ENCODE measurements around the genes ZNF716, ZNF727 and ZNF735.

GRCh38 chr7:56029074-56029523 is 22.1 kb downstream of the PSPH start:
- PRO-cap = no peak

DNA sequence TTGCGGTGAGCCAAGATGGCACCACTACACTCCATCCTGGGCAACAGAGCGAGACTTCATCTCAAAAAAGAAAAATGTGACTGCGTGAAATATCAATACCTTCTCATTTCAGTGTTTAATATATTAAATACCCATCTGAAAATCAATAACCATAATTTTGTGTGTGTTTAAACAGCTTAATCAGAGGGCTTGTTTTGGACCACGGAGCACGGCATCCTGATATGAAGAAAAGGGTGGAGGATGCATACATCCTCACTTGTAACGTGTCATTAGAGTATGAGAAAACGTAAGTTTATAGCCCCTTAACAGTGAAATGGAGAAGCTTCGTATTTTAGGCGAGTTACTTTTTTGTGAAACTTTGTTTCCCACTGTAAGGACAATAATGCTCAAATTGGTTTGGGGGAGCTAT is 6.3 kb downstream of the CCT6A start:
- PRO-cap = no peak

DNA sequence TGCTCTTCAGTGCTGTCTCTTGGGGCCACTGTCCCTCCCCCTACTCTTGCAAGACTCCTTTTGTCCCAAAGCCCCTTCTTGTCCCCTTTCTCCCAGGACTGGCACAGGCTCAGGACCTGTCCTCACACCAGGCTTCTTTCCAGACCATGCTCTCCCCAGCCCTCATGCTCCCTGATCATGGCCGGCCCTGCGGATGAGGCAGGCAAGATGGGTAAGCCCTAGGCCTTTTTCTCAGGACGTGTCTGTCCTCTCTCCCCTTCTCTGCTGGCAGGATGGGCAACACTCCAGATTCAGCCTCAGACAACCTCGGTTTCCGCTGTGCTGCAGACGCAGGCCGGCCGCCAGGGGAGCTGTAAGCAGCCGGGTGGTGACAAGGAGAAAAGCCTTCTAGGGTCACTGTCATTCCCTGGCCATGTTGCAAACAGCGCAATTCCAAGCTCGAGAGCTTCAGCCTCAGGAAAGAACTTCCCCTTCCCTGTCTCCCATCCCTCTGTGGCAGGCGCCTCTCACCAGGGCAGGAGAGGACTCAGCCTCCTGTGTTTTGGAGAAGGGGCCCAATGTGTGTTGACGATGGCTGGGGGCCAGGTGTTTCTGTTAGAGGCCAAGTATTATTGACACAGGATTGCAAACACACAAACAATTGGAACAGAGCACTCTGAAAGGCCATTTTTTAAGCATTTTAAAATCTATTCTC is 13.3 kb downstream of the PHKG1 start:
- PRO-cap = no peak

GRCh38 chr7:56084509-56084985 is 8.2 kb downstream of the PHKG1 start:
- PRO-cap = no peak

DNA sequence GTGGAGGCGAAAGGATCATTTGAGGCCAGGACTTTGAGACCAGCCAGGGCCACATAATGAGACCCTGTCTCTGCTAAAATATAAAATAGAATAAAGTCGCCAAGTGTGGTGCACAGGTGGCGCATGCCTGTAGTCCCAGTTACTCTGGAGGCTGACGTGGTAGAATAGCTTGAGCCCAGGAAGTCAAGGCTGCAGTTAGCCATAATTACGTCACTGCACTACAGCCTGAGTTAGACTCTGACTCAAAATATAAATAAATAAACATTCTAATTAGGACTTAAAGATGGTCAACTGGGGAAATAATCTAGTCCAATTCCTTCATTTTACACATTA is 771 bp downstream of the CHCHD2 start:
- PRO-cap = no peak

DNA sequence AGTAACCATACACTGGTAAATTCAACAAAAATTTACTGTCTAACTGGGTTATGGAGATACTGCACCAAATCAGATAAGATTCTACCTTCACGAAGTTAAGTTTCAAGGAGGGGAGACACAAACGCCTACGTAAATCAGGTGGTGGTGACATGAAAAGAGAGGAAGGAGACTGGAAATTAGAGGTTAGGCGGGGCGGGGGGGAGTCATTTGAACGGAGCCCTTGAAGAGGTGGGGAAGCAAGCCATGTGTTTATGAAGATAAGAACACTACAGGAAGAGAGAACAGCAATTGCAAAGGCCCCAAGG is 781 bp upstream of the CHCHD2 start:
- PRO-cap = no peak

- PRO-cap = no peak
Observed at GRCh38 chr7:56164546-56164864, 48.3 kb upstream of the NUPR2 start.

DNA sequence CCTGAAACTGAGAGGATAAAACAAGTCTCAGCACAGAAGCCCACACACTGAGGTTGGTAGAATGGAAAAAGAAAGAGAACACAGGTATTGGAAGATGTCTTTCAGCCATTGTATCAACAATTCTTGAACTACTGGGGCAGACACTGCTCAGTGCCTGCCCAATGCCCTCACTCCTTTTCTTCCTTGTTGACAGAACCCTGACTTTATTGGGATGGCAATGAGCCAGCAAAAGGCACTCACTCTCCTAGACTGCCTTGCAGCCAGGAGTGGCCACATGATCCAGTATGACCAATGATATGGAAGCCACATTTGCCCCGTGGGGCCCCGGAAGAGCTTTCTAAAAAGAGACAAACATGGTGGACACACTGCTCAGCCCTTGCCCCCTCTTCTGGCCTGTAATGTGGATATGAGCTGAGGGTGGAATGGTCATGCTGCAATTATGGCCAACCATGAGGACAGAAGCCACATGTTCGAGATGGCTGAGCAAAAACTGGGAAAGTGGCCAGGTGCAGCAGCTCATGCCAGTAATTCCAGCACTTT is 88.5 kb upstream of the ZNF716 start:
- PRO-cap = no peak

DNA sequence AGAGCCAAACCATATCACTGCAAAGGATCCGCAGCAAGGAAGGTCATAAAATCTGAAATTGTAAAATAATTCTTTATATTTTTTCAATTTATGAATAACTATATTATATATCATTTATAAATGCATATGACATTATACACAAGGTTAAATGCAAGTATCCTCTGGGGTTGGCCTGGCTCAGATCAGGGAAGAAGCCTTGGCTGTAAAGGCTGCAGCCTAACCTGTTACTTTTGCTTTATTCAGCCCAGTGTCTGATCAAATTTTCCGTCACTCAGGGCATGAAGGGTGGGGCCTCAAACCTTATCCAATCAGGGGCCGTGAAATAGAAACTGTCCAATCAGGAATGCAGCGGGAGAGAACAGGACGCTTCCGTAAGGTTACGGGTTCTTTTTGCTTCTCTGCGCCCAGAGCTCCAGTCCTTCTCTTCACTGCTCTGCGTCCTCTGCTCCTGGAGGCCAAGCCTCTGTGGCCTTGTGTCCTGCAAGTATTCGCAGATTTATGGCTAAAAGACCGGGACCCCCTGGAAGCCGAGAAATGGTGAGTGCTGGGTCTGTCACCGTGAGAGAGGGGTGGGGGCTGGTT is at the start of gene ZNF716:
Gene ZNF716, plus strand, starts transcription at position 387 of the 582 bp plus-strand sequence.
- PRO-cap = no peak

- PRO-cap = no peak
Observed at GRCh38 chr7:57867975-57868310, 418.0 kb downstream of the ZNF716 start.

DNA sequence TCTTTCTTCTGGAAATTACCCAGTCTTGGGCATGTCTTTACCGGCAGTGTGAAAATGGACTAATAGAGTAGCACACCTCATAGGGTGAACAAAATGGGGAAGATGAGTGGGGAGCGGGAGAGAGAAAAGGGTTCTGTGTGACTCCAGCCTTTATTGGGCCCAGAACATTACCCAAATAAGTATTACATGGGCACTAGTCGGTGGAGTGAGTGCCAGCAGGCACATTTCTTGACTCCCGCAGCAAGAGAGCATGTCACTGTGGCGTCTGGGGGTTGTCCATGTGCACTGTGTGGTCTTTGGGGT is 2917.1 kb upstream of the ZNF722 start:
- PRO-cap = no peak

GRCh38 chr7:63068110-63068632 is 930.5 kb upstream of the ZNF722 start:
- PRO-cap = no peak

GRCh38 chr7:63480161-63480592 is 518.5 kb upstream of the ZNF722 start:
- PRO-cap = no peak

GRCh38 chr7:63999015-63999299 is 308 bp downstream of the ZNF722 start:
- PRO-cap = no peak

DNA sequence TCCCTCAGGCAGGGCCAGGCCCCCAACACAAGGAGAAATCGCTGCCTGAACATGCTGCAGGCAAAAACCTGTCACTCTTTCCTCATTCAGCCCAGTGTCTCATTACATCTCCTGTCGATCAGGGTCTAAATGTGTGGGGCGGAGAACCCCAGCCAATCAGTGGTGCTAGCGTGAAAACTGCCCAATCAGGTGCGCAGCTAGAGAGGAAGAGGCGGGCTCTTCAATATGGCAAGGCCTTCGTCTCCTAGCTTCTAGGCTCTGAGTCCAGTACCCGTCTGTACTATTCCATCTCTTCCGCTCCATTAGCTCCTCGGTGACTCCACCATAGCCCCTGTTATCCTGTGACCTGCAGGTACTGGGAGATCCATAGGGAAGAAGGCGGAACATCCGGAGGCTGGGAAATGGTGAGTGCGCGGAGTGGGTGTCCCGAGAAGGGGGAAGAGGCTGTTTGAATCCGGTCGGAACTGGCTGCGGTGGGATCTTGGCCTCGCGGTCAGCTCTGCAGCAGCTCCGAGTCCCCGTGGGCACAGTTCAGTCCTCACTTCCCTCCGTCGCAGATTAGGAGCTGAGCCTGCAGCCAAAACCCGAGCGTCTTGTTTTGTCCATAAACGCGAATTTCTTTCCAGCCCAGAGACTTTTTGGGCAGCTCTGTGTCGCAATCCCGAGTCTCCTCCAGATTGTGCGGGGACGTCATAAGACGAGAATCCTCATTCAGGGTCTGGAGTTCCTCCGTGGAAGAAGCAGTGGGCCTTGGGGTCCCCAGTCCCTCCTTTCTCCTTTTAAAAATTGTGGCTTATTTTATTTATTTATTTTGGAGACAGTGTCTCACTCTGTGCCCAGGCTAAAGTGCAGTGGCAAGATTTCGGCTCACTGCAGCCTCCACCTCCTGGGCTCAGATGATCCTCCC is at the start of gene ZNF727:
Gene ZNF727, plus strand, starts transcription at position 214 of the 907 bp plus-strand sequence.
- PRO-cap = no peak

DNA sequence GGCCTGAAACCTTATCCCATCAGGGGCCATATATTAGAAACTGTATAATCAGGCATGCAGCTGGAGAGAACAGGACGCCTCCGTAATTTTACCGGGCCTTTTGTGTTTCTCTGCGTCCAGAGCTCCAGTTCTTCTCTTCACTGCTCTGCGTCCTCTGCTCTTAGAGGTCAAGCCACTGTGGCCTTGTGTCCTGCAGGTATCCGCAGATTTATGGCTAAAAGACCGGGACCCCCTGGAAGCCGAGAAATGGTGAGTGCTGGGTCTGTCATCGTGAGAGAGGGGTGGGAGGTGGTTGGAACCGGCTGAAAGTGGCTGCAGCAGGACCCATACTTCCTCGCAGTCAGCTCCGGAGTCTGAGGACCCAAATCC is at the start of gene ZNF735:
Gene ZNF735, plus strand, starts transcription at position 211 of the 369 bp plus-strand sequence.
- PRO-cap = no peak

DNA sequence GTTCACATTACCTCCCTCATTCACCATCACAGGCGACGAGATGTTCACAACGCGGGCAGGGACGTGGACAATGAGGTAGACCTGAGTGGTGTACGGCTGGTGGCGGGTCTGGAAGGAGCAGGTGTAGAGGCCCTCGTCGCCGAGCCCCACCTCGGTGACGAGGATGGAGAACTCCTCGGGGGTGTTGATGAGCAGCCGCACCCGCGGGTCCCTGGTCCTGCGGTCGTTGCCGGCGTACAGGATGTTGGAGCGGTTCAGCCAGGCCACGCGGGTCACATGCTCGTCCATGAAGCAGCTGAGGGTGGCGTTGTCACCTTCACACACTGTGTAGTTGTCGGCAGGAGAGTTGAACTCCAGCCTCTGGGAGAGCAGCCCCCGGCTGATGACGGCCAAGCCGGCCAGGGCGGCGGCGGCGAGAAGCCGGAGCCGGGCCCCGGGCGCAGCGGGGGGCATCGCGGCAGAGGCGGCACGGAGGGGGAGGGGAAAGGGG is 7.2 kb upstream of the ZNF680 start:
- PRO-cap = no peak

DNA sequence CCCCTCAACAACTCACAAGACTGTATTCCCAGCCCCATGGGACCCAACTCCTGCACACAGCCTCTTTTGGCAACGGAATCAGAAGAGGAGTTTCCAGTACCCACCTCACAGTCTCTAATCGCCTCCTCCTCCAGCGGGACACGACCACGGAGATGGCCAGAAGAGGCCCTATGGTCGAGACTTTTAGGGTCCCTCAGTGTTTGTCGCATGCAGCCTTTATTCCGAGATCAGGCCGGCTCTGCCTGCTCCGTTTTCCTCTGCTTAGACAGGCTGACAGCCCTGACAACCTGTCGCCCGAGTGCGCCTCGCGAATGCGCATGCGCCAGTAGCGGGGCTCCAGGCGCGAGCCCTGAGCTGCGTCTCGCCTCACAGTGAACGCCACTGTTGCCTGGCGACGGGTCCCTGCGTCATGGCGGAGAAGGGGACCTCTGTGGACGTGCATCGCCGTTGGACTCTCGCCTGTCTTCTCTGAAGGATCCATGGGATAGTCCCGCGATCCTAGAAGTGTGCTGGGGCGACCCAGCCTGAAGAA is 25.8 kb upstream of the ZNF273 start:
- PRO-cap = bidirectional peak, plus-strand start at position 381 of the sequence, minus-strand start at position 313 of the sequence

- PRO-cap = no peak
Observed at GRCh38 chr7:64888019-64888587, 15.0 kb upstream of the ZNF273 start.

GRCh38 chr7:65960480-65961307 is 21.3 kb downstream of the GUSB start:
- PRO-cap = no peak

Measured in REH cell (cell line).